ENCODE measurements around a stretch of chr13.

- PRO-cap, result no peak
- RAMPAGE, long total RNA, 2 experiments, result no peak in any of the 2 experiments
These were observed 5.1 kb downstream of the DCUN1D2 start for GRCh38 chr13:113485165-113486151.

DNA sequence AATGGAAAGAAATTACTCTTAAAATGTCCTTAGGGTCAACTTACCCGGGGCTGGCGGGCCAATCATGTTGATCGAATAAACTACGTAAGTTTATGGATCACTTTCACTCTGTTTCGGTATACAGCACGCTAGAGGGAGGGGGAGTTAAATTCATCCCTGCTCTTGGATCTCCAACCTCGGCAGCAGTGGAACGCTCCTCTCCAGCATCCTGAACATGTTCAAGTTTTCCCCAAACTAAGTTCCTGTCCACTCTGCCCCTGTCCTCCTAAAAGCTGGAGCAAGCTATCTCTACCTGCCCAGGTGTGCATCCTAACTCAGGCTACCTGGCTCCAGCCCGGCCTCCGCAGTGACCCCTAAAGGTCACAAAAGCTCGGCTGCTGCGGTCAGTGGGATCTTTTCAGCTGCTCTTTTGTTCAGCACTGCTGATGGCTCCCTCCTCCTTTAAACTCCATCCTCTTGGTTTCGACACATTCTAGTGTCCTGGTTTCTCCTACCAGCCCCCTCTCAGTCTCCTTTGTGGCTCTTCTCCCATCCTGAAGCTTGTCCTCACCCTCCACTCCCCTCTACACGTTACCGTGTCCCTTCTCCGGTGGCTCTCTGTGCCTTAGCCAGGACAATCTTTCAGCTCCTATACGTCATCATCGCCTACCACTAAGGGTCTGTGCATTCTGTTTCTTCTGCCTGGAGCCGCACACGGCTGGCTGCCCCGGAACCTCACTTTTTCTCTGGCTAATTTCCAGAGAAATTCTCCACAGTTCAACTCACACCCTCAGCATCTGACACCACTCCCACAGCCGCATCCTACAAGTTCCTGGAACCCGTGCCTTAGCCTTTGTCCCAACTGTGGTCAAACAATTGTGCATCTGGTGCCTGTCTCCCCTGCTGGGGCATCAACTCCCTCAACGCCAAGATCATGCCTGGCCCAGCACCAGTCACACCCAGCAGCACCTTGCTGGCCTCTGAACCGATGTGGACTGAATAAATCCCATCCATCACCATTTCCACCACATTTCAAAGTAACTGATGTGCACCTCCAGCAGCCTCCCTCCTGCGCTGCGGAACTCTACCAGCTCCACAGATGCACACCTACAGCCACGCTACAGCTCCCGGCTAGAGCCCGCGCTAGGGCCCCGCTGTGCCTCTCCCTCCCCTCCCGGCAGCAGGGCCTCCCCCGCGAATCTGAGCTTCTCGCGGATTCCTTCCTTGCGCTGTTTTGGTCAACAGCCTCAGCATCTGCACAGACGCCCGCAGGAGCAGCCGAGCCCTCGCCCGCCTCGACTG is 1.0 kb downstream of the DCUN1D2 start:
- PRO-cap, result no peak
- RAMPAGE, long total RNA, 2 experiments, result no peak in any of the 2 experiments

- PRO-cap, result no peak
- RAMPAGE, long total RNA, 2 experiments, result no peak in any of the 2 experiments
These were observed 845 bp downstream of the TMCO3 start for GRCh38 chr13:113491441-113492291.

GRCh38 chr13:113493236-113493987 is 2.6 kb downstream of the TMCO3 start:
- PRO-cap, result no peak
- RAMPAGE, long total RNA, 2 experiments, result no peak in any of the 2 experiments

- PRO-cap, result no peak
- RAMPAGE, long total RNA, 2 experiments, result no peak in any of the 2 experiments
These were observed 21.7 kb downstream of the TMCO3 start for GRCh38 chr13:113512080-113513399.

GRCh38 chr13:113632897-113633387 is 25.1 kb downstream of the ATP4B start:
- PRO-cap, result no peak
- RAMPAGE, long total RNA, 2 experiments, result no peak in any of the 2 experiments

GRCh38 chr13:113724828-113725544 is 34.0 kb upstream of the TMEM255B start:
- PRO-cap, result no peak
- RAMPAGE, long total RNA, 2 experiments, result no peak in any of the 2 experiments

- PRO-cap, result no peak
- RAMPAGE, long total RNA, 2 experiments, result no peak in any of the 2 experiments
These were observed 27.7 kb downstream of the TMEM255B start for GRCh38 chr13:113786739-113787059.

- PRO-cap, result no peak
- RAMPAGE, long total RNA, 2 experiments, result no peak in any of the 2 experiments
These were observed 19.4 kb upstream of the GAS6 start for GRCh38 chr13:113883256-113883792.

GRCh38 chr13:113950312-113951022 is 23.4 kb downstream of the C13orf46 start:
- PRO-cap, result no peak
- RAMPAGE, long total RNA, 2 experiments, result no peak in any of the 2 experiments

GRCh38 chr13:113969712-113969956 is 4.2 kb downstream of the C13orf46 start:
- PRO-cap, result no peak
- RAMPAGE, long total RNA, 2 experiments, result no peak in any of the 2 experiments

GRCh38 chr13:113970665-113971329 is 3.1 kb downstream of the C13orf46 start:
- PRO-cap, result no peak
- RAMPAGE, long total RNA, 2 experiments, result no peak in any of the 2 experiments

GRCh38 chr13:114013868-114014625 is 40.2 kb upstream of the C13orf46 start:
- PRO-cap, result no peak
- RAMPAGE, long total RNA, 2 experiments, result start-site peak on the minus strand in 1 of 2 experiments, at chr13:114013505-114014362 at its widest, 18 reads per replicate

GRCh38 chr13:114025147-114025711 is 51.4 kb upstream of the C13orf46 start:
- PRO-cap, result no peak
- RAMPAGE, long total RNA, 2 experiments, result no peak in any of the 2 experiments

DNA sequence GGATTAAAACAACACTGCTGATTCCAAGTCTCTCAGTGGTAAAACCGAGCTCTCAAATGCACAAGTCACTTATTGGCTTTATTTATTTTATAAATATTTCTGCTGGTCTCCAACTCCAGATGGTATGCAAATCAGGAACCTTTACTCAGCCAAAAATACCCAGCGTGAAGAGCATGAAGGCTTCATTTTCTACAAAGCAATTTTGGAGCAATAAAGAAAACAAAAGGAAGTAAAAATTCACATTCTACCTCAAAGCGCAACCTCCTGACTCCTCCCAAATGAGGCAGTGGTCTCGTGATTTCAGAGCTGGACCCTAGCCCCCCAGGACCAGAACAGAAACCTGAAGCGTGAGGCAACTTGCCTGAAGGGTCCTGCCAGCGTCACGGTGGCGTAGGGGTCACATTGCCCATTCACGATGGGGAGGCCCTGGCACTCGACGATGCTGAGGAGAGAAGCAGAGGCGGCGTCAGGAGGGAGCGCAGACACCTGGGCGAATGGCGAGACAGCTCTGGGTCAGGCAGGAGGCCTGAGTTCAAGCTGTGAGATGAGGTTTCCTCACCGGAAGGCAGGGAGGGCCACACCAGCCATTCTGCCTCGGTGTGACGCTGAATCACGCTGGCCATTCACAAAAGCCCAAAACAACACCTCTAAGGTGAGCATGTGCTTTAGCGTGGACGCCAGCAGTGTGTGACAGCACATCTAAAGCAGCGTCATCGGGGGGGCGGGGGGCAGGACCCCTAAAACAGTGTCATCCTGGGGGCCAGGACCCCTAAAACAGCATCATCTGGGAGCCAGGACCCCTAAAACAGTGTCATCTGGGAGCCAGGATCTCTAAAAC is 53.8 kb upstream of the C13orf46 start:
- PRO-cap, result no peak
- RAMPAGE, long total RNA, 2 experiments, result no peak in any of the 2 experiments

DNA sequence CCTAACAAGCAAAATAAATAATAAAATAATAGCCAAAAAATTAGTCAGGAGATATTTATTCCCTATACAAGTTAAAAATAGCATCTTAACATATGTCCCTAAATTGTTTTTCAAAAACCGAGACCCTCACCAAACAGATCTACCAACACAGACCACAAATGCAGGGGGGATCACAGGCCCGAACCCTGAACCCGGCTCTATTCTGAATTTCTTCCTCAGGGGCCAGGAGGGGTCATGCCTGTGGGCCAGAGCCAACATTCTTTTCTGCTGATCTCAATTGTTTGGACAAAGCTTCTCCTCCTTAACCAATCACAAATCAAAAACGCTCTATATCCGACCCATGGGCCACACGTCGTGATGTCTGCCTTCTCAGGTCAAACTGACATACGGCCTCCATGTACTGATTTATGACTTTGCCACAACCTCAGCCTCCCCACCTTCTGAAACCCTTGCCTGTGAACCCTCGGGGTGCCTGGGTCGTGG is 58.2 kb upstream of the C13orf46 start:
- PRO-cap, result no peak
- RAMPAGE, long total RNA, 2 experiments, result no peak in any of the 2 experiments

DNA sequence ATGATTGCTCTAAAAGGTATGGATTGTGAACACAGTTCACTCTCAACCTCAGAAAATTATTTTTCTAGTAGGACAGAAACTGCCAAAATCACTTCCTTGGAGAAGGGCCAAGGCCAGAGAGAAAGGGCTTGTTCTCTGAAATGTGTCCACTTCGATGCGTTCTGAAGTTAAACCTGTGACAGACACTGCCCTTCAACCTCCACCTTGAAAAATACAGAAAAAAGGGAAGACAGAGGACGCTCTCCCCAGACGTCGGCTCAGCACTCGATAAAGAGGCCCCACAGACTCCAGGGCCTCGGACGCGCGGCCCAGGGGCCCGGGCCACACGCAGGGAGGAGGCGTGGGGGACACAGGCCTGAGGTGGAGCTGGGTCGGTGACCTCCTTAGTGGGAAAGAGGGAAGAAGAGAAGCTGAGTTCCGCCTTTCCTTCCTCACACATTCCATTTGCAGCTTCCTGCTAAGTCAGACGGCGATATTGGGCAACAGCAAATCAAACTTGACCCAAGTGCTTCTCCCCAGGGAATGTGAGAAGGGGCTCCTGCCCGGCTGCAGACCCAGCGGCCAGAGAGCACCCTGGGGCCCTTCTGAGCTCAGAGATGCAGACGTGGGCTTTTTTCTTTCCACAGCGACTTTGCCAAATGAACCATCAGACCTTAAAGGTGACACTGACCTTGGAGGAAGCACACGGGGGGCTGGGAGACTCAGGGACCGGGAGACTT is 63.5 kb downstream of the RASA3 start:
- PRO-cap, result no peak
- RAMPAGE, long total RNA, 2 experiments, result no peak in any of the 2 experiments

DNA sequence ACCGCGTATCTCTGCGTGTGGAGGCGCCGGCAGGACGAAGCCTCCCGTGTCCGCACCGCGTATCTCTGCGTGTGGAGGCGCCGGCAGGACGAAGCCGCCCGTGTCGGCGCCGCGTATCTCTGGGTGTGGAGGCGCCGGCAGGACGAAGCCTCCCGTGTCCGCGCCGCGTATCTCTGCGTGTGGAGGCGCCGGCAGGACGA is 56.9 kb downstream of the RASA3 start:
- PRO-cap, result no peak
- RAMPAGE, long total RNA, 2 experiments, result no peak in any of the 2 experiments

DNA sequence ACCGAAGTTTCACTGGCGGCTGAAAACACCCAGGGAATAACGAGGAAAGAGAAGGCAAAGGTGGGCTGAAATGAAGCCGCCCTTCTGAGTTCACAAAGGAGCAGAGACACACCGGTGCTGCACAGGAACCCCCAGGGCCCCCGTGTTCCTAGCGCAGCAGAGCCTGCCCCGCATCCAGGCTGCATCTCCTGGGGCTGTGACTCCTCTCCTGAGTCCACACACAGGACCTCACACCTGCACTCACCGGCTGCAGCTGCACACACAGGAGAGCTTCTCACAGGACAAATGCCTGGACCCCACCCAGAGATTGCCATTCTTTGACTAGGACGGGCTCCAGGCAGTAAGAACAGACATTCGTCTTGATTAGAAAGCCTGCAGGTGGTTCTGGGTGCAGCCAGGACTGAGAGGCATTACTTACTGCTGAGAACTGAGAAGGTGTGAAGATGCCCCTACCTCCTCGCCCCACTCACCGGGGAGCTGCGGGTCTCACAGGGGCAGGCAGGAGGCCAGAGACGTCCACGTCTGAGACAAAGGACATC is 50.6 kb downstream of the RASA3 start:
- PRO-cap, result no peak
- RAMPAGE, long total RNA, 2 experiments, result no peak in any of the 2 experiments

DNA sequence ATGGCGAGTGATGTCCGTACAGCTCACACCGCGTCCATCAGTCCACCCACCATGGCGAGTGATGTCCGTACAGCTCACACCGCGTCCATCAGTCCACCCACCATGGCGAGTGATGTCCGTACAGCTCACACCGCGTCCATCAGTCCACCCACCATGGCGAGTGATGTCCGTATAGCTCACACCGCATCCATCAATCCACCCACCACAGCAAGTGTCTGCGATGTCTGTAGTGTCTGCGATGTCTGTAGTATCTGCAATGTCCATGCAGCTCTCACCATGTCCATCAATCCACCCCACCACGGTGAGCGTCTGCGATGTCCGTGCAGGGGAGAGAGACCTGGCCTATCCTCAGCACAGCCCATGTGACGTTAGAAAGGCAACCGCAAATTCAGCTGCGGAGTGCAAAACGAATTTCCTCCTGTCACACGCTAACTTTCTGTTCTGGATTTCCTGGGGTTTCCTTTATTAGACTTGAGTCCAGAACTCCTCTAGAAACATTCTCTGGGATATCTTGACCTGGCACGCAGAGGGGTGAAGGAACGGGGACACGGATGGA is 18.5 kb downstream of the RASA3 start:
- PRO-cap, result no peak
- RAMPAGE, long total RNA, 2 experiments, result no peak in any of the 2 experiments